ENCODE results near the genes ATP9A and SALL4.

- RRBS: 4% methylated on average over 4 of the region's 17 CpGs
Observed at GRCh38 chr20:50730106-50730827, 1.1 kb upstream of the PARD6B start.

- RRBS: no CpG with 5 or more reads among the region's 5 CpGs
Observed at GRCh38 chr20:50739287-50740263, 8.2 kb downstream of the PARD6B start.

DNA sequence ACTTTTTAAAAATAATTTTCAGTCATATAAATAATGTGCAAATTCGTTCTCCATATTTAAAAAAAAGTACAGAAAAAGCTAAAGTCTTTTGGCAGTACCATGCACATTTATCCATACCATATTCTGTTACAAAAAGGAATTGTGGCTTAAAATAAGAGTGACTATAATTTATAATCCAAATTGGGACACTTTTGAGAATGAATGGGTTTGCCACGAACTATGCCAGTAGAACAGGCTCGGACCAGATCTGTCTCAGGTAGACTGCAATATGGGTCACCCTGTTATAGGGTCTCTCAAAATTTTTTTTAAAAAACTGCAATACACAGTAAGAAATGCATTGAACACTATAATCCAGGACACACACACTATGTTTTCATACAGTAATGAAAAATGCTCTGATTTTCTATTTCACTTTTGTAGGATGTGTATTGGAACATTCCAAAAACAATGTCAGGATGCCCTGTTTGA lies 24.9 kb downstream of the PARD6B start:
- RRBS: no CpG with 5 or more reads among the region's 3 CpGs

GRCh38 chr20:50804802-50805127 lies 9.9 kb downstream of the BCAS4 start:
- RRBS: no CpG with 5 or more reads among the region's 6 CpGs

GRCh38 chr20:50822056-50822403 lies 27.2 kb downstream of the BCAS4 start:
- RRBS: no CpG with 5 or more reads among the region's 6 CpGs

- RRBS: no CpG with 5 or more reads among the region's 1 CpG
Observed at GRCh38 chr20:50982539-50982711, 23.8 kb downstream of the MOCS3 start.

GRCh38 chr20:51457178-51457749 lies 85.3 kb downstream of the NFATC2 start:
- RRBS: no CpG with 5 or more reads among the region's 10 CpGs

DNA sequence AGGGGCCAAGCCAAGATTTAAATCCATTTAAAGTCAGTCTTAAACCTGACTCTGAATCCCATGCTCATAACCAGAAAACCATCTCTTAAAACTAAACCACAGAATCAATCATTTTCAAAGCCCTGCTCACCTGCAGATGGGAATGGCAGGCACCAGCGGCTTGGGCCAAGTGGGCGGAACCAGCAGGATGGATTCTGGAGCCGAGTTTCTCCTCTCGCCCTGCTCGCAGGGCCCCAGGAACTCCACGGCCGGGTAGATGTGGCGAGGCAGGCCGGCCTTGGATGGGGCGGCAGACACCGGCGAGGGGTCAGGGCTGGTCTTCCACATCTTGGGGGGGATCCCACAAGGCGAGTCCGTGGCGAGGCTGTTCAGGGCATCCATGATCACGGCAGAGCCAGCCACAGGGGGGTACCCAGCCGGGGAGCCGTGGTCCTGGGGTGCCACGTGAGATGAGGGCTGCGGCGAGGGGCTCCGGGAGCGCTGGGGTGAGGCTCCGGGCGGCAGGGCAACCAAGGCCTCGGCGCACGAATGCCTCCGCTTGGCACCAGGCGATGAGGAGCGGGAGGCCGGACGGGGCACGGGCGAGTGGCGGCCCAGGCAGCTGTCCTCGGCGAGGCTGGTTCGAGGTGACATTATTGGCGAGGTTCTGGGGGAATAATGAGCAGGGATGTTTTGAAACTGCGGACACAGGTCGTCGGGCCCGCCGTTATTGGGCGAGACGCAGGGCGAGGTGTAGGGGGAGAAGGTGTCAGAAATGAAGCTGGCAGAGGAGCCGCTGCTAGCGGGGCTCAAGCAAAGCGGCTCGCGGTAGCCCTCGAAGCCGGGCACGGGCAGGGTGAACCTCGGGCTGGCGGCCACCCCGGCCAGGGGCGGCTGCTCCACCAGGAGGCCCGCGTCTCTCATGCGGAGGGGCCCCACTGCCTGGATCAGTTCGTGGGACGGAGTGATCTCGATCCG lies 19.3 kb downstream of the NFATC2 start:
- RRBS: 97% methylated on average over 20 of the region's 67 CpGs

- RRBS: no CpG with 5 or more reads among the region's 7 CpGs
Observed at GRCh38 chr20:51563340-51563761, 20.8 kb upstream of the NFATC2 start.

DNA sequence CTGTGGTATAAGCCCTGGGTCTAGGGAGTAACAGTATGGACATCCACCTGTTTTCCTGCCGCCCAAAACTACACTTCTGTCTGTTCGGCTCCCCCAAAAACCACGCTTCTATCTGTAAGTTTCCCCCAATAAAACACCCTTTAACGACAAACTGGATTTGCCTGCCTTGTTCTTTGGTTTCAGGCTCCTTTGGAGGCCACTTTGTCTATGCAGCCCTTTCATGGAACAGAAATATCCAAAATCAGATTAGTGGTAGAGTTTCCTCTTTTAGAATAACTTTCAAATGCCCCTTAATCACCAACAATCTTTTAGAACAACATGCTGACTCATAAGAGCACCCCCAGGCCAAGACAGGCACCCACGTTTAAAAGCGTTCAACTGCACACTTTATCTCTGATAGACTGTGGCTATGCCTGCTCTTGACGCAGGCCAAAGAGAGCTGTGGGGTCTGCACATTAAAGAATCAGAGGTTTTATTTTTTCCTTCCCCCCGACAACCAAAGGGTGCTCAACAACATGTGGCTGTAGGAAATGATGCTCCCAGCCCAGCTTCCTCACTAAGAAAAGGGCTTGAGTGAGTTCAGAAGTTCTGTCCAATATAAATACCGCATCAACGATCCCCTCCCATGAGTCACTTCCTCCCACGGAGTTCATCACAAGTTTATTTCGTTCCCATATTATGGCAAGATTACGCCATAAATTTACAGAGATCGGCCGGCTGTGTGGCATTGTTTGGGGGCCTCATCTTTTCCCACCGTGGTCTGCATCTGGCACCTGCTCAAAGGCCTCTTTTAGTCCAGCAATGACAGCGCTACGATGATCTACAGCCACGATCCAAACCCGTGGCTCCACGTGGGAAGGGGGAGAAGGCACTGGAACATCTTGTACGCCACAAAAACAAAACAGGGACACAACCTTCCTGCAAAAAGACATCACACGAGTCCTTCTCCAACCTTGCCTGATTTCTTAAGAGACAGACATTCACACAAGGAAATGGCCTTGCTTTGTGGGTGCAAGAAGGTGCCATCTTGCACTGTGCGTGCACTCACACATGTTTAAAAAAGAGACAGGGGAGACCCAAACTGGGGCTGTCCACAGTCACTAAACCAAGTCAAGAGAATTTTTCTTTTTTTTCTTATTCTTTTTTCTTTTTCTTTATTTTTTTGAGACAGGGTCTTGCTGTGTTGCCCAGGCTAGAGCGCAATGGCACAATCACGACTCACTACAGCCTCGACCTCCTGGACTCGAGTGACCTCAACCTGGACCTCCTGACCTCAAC lies 88.8 kb upstream of the NFATC2 start:
- RRBS: no CpG with 5 or more reads among the region's 28 CpGs

- RRBS: 94% methylated on average over 3 of the region's 21 CpGs
Observed at GRCh38 chr20:51678102-51678976, 89.9 kb downstream of the ATP9A start.

GRCh38 chr20:51757142-51757578 lies 11.0 kb downstream of the ATP9A start:
- RRBS: no CpG with 5 or more reads among the region's 12 CpGs

DNA sequence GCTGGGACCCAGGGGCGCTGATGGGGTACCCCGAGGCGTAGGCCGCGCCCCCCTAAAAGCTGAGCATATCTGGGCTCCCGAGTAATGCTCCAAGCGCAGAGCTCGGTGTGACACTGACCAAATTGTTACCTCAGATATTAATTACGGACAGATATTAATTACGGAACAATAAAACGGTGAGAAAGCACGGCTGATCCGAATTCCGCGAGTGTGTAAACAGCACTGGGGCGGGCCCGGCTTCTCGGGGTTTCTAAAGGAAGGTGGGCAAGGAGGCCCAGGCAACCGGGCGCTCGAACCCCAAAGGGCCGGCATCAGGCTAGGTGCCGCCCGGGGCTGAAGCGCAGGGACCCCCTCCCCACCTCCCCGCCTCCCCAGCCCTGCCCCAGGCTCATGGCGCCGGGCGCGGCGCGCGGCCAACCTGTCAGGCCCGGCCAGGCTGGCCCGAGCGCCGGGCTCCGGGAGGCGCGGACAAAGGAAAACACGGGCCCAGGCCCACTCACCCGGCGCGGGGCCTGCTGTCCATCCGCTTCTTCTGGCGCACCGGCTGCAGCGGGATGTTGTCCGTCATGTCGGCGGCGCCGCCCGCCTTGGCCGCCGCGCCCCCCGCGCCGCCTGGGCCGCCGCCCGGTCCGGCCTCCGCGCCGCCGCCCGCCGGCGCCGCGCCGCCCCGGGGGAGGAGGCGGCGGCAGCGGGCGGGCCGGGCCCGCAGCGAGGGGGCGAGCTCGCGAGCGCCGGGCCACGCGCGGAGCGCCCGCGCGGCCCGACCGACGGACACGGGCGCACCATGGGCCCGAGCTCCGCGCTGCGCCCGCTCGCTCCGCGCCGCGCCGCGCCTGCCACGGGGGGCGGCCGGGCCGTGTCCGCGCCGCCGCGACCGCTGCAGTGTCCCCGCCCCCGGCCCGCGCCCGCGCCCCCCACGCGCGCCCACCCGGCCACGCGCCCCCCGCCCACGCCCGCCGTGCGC lies at the start of gene ATP9A:
Gene ATP9A (minus strand): TSS at position 589 of the 964 bp plus-strand sequence.
- RRBS: 2% methylated on average over 38 of the region's 138 CpGs

DNA sequence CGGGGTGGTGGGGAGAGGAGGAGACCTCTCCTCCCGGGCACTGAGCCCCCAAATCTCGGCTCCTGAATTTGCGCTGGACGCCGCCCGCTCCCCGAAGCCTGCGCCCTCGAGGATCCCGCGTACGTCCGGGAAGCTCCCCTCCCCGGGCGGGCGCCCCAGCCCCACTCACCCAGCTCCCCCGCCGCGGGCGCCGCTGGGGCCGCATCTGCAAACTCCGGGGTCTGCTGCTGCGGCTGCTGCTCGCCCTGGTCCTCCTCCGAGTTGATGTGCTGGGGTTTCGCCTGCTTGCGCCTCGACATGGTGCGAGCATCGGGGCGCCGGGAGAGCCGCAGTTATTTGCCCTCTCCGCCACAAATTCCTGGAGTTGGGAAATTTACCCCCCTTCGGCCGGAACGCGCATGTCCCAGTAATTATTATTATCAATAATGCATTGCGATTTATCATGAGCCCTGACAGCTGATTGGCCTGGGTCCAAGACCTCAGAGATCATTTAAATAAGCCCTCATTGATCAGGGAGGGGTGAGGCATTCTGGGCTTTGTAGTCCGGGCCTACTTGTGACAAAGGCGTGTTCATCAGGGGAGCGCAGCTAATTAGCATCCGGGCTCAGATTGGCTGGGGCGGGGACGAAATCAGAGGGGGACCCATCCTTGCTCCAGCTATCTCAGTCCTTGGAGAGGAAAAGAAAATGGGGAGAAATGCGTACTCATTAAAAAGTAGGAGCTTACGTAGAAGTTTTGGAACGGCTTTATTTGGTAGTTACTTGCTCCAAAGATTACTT lies at the start of gene SALL4:
Gene SALL4 (minus strand): TSS at position 412 of the 779 bp plus-strand sequence.
- RRBS: 12% methylated on average over 28 of the region's 50 CpGs

DNA sequence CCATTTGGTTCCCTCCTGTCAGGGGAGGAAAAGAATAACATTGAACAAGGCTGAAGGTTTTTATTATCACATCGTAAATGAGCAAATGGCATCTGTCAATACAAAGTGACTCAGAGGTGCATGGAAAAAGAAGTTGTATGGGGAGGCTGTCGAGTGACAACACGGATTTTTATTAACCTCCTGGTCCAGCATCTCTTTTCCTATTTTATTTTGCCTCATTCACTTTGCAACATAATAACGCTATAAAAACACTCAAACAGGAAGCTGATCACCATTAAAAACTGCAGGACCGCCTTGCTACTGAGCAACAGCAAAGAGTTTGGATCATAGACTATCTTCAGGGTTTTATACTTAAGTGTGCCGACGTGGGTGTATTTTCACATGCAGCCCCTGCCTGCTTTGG lies 132.0 kb upstream of the SALL4 start:
- RRBS: no CpG with 5 or more reads among the region's 7 CpGs

GRCh38 chr20:52105540-52105972 lies 86.0 kb downstream of the ZFP64 start:
- RRBS: no CpG with 5 or more reads among the region's 15 CpGs

DNA sequence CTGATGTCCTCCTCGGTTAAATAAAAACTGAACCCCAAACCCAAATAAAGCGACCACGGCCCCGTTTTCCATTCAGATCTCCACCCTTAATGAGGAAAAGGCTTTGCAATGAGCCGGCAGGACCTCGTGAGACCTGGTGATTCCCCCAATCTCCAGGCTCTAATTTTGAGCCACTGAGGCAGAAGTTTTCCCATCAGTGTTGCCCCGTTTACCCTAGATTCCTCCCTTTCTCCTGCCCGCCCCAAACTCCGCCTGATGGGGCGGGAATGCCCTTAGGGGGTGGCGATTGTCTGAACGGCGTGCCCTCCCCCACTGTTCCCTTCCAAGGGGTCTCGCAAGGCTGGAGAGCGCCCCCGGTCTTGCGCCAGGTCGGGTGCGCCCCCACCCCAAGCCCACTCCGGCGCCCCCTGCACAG lies 549 bp downstream of the ZFP64 start:
- RRBS: 1% methylated on average over 6 of the region's 21 CpGs

GRCh38 chr20:52973571-52974094 lies 1.5 kb downstream of the TSHZ2 start:
- RRBS: no CpG with 5 or more reads among the region's 9 CpGs

- RRBS: no CpG with 5 or more reads among the region's 14 CpGs
Observed at GRCh38 chr20:53125817-53127085, 154.1 kb downstream of the TSHZ2 start.

All from retinal pigment epithelial cell (primary cell).